Hair follicular keratinocyte (primary cell): ENCODE data around the gene CALM3.

DNA sequence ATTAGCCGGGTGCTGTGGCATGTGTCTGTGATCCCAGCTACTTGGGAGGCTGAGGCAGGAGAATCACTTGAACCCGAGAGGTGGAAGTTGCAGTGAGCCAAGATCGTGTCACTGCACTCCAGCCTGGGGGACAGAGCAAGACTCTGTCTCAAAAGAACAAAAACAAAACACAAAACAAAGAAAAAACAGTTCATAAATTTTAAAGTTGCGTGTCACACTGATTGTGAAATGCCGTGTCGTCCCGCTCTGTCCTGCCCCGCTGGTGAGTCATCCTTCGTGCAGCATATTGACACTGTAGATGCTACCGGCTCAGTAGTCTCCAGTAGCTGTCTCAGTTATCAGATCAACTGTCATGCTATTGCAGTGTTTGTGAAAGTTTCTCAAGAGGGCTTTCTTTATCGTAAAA is 36.5 kb upstream of the IGFL1 start:
- RAMPAGE, long total RNA: no peak

DNA sequence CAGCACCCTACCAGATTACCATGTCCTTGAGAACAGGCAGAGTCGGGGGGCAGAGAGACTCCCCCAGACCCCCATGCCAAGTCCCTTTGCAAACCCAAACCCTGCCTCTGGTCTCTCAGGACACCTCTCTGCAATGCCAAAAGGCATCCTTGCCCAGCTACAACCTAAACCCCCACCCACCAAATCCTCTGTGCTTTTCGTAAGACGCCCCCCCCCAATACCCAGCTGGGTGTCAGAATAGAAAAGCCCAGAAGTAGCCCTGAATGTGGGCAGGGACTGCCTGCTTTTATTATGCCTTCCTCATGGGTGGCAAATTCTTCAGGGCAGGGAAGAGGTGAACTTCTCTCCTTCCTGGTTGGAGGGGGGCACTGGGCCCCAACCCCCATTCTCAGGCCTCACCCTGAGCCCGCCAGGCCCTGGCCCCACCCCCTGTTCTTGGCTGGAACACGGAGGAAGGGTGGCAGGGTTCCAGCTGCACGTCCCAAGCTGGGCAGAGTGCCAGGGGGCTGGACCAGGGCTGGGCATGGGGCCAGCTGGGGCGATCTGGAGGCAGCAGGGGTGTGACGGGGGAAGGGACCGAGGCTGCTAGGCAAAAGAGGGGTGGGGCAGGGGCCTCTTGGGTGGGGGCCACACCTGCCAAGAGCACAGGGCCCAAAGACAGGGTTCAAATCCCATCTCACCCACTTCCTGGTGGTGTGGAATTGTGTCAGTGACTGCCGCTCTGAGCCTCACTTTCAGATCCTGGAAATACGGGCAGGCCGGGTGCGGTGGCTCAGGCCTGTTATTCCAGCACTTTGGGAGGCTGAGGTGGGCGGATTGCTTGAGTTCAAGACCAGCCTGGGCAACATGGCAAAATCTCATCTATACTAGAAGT is 2.1 kb downstream of the HIF3A start:
- RAMPAGE, long total RNA: no peak

DNA sequence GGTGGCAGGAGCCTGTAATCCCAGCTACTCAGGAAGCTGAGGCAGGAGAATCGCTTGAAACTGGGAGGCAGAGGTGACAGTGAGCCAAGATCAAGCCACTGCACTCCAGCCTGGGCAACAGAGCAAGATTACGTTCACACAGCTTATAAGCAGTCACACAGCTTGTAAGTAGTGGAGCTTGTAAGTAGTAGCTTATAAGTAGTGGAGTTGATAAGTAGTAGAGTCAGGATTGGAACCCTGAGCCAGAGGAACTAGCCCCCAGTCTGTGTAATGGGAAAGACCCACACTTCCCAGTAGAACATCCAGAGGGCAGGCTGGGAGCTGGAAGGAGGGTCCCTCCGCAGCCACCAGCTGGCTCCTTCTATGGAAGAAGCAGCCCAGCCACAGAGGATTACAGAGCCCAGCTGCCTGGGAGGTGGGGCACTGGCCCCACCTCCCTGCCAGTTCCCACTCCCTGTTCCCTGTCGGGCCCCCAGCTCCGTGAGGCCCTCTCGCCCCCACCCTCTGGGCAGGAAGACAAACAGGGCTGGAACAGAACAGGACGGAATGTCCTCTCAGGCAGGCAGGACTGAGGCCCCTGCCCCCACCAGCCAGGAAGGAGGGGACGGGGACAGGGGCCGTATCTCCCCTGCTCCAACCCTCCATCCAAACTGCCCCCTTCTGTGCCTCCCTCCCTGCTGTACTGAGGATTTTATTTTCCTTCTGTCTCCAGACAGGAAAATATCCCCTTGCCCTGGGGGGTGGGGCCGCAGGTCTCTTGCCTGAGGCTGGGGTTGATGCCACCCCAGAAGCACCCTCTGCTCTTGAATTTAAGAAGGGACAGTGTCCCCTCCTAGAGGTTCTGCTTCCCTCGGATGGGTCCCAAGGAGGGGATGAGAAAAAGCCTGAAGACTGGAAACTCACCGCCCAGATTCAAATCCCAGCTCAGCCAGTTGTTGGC is 4.0 kb downstream of the HIF3A start:
- RAMPAGE, long total RNA: no peak

- RAMPAGE, long total RNA: no peak
Measured at GRCh38 chr19:46309102-46309512, 12.3 kb downstream of the HIF3A start.

DNA sequence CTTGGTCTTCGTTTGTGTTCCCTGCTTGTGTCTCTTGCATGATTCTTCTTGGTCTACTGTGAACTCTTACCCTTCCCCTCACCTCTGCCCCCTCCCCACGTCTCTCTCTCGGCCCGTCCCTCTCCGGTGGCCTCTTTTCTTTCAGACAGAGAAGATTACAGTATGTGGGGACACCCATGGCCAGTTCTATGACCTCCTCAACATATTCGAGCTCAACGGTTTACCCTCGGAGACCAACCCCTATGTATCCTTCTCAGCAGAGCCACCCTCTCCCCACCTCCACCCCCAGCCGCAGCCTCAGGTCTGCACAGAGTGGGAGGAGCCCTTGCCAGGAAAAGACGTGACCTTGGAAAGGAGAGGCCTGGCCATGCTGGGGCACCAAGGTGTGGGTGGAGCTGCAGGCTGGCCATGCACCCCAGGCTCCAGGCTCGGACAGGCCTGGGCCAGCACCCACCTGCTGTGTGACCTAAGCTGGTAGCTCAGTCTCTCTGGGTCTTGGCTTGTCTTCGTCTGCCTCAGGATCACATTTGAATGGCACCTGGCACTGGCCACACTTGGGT is 29.6 kb downstream of the CCDC8 start:
- RAMPAGE, long total RNA: no peak

DNA sequence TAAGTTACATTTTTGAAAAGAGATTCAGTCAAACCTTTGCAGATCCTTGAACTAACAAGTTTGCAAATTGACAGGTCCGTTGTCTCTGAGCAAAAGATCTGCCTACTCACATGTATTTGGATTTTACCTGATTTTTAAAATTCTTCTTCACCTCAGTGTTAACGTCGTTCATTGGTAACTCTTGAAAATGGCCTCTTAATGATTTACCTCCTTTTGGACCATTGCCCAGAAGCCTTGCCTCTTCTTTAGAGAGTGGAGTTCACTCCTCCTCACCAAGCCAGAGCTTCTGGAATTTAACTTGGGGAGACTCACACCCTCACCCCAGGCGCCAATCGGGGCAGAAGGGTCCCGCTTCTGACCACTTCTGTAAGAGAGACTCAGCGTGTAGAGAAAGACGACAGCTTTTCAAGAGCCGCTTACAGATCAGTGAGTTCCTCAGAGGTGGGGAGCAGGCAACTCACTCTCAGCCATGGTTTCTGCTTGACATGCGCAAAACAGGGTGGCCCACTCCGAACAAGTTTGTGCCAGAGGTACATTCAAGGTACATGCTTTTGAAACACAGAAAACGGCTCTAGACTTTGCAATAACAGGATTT is 2.7 kb downstream of the PNMA8C start:
- RAMPAGE, long total RNA: no peak

- RAMPAGE, long total RNA: no peak
Measured at GRCh38 chr19:46600341-46601536, at the start of gene CALM3. Gene CALM3 (plus strand): TSS chr19:46601330.

GRCh38 chr19:46620237-46621564 is 4.2 kb downstream of the PTGIR start:
- RAMPAGE, long total RNA: no peak

GRCh38 chr19:46633908-46634761 is 1.9 kb downstream of the GNG8 start:
- RAMPAGE, long total RNA: no peak

- RAMPAGE, long total RNA: no peak
Measured at GRCh38 chr19:46704481-46705055, 12.3 kb downstream of the PRKD2 start.

GRCh38 chr19:46724963-46726039 is 8.4 kb upstream of the PRKD2 start:
- RAMPAGE, long total RNA: no peak

DNA sequence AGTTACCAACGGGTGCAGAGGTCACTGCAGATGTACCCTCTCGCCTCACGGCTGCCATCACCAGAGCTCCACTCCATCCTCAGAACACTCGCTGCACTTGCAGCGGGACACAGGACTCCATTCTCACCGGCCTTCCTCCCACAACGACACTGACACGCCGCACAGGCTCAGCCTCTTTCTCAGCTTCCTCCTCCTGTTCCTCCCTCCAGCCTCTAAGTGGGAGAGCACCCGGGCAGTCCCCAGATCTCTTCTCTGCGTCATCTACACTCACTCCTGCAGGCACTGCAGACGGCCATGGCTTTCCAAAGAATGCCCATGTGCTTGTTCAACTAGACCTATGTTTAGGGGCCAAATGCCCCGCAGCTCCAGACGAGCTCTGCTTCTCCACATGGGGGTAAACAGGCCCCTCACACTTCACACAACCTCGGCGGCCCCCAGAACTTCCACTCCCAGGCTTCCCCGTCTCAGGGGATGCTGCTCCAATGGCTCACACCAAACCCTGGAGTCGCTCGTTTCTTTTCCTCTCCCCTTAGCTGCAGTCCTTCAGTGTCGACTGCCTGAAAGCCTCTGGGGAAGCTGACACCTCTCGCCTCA is 14.2 kb upstream of the FKRP start:
- RAMPAGE, long total RNA: no peak

GRCh38 chr19:46732815-46733663 is 12.8 kb upstream of the FKRP start:
- RAMPAGE, long total RNA: no peak

DNA sequence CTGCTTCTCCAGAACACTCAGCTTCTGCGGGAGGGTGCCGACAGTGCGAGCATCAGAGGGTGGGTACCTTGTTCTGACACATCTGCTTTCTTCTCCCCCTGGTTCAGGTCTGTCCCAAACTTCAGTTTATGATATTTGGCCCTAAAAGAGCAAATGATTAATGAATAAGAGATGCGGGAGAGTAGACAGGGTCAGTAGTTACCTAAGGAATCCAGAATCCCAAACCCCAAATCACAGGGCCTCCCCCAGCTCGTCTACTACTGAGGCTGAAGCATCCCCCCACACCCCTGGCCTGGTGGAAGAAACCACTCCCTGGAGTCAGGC is 7.8 kb upstream of the FKRP start:
- RAMPAGE, long total RNA: no peak

DNA sequence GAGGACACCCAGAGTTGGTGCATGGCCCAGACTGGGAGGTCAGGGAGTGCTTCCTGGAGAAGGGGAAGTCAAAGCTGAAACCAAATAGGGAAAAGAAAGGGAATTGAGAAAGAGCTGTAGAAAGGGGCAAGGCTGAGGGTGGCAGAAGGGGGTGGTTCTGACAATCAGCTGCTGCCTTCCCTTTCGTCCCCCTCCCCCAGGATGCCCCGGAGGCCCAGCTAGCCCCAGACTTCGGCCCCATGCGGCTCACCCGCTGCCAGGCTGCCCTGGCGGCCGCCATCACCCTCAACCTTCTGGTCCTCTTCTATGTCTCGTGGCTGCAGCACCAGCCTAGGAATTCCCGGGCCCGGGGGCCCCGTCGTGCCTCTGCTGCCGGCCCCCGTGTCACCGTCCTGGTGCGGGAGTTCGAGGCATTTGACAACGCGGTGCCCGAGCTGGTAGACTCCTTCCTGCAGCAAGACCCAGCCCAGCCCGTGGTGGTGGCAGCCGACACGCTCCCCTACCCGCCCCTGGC is 9.0 kb upstream of the STRN4 start:
- RAMPAGE, long total RNA: no peak

- RAMPAGE, long total RNA: no peak
Measured at GRCh38 chr19:46785299-46785877, 3.0 kb downstream of the SLC1A5 start.

DNA sequence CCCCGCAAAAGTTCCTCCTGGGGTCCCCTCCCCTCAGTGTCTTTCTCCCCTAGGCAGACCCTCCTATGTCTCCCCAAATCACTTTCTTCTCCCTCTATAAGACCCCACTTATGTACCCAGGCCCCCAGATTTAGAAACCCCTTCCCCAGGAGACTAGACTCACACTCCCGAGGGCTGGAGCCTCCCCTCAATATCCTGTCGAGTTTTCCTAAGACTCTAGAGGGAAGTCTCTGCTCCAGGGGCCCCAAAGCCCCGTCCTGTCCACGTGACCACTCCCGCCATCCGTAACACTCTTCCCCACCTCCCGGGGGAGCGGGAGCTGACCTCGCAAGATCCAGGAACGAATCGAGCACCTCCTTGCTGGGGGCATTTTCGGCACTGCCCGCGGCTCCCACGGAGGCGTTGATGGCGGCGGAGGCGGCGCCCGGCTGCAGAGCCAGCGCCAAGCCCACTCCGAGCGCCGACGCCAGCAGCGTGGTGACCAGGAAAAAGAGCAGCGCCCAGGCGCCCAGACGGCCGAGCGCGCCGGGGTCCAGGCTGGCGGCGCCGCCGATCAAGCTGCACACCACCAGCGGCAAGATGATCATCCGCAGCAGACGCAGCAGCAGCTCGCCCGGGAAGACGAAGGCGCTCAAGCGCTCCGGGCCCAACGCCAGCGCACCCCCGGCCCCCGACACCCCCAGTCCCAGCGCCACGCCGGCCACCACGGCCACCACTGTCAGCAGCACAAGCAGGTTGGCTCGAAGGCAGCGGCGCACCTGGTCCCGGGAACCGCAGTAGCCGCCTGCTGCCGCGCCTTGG is 1.1 kb downstream of the SLC1A5 start:
- RAMPAGE, long total RNA: no peak

- RAMPAGE, long total RNA: no peak
Measured at GRCh38 chr19:46791919-46792514, 3.6 kb upstream of the SLC1A5 start.

DNA sequence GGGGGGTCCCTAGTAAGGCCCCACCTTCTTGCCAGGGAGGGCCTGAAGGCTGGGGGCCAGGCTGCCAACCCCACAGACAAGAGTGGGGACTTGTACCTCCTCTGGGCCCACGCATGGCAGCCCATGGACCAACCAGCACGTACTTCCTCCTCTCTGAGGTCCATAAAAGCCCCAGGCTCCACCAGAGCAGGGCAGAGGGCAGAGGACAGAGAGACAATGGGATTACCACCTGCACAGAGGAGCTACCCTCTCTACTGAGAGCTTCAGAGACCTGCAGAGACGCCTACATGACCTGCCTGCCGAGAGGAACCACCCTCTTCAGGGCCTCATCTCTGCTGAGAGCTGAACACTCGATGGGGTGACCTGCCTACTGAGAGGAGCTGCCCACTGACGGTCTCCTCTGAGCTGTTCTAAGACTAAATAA is 28.6 kb downstream of the AP2S1 start:
- RAMPAGE, long total RNA: no peak

GRCh38 chr19:46899077-46899441 is 38.3 kb downstream of the ARHGAP35 start:
- RAMPAGE, long total RNA: no peak